Vermiform appendix (tissue), 1 donor: ENCODE measurements around a stretch of chr16.

- PRO-cap, result no peak
These were observed 47.8 kb downstream of the ZNF213 start for GRCh38 chr16:3182523-3183202.

DNA sequence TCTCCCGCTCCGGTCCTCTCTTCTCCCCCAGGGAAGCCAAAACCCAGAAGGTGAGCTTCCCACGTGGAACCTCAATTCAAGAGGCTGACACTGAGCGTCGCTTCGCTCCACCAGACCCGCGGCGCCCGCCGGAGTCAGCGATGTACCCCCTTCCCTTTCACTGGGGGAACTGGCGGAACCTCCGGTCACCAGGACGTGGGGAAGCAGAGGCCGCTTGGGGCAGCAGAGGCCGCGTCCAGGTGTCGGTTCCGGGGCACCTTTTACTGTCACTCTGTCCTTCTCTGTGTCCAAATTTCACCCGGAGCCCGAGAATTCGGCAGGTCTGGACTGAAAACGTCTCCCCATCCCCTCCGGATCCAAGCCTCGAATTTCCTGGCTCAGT lies 48.4 kb downstream of the ZNF213 start:
- PRO-cap, result no peak

- PRO-cap, result no peak
These were observed 46.9 kb downstream of the ZNF200 start for GRCh38 chr16:3187862-3188695.

DNA sequence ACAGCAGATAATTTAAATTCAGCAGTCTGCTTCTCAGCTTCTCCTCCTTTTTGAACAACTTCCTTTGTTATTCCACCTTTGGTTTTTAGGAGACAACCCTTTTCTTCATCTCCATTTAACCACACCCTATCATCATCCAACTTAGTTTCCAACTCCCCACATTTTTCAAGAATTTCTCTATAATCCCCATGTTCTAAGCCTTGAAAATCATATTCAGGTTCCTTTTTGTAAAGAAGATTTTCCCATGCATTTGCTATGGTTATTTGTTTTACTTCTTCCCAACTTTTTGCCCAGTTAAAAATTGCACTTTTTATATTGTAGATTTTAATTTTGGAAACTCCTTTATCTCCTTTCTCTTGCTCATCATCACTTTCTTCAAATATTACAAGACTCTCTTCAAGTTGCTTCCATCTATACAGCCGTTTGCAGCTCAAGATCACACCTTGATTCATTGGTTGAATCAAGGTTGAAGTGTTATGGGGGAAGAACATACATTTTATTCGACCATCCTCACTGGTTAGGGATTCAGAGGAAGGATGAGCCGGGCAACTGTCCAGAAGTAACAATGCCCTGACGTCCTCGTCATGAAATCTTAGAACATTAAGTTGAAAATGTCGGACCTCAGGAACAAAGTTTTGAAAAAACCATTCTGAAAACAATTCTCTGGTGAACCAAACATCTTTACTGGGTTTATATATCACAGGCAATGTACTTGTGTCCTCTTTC lies 5.9 kb downstream of the TIGD7 start:
- PRO-cap, result no peak

DNA sequence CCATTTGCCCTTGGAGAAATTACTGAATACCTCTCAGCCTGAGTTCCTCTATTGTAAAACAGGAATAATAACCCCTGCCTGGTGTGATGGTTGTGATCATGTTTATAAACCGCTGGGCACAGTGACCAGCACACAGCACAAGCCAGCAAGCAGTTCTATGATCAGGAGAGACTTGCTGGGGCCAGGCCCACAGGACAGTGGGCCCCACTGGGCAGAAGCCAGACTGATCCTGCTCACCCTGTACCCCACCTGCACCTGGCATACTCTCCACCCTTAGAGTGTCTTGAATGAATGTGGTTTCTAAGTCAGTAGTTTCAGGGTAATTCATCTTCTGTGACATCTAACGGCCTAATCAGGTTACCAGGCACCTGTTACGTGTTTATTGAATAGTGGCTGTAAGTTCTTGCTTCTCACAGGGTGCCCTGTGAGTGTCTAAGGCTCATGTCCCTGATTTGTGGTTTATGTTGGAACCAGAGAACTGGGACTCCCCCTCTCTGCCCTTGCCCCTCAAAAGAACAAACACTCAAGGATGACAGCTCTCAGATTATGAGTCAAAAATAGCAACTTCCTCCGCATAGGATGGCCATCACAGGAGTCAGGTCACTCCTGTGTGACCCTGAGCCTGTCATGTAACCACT lies 7.1 kb upstream of the OR2C1 start:
- PRO-cap, result no peak

GRCh38 chr16:3450757-3451464 lies 7.4 kb downstream of the NAA60 start:
- PRO-cap, result no peak

- PRO-cap, result bidirectional peak, plus-strand start at chr16:3457728, minus-strand start at chr16:3457668; bidirectional peak, plus-strand start at chr16:3458012, minus-strand start at chr16:3457936
These were observed 14.2 kb downstream of the NAA60 start for GRCh38 chr16:3457353-3458466.

- PRO-cap, result no peak
These were observed 16.3 kb downstream of the NAA60 start for GRCh38 chr16:3459478-3460402.

DNA sequence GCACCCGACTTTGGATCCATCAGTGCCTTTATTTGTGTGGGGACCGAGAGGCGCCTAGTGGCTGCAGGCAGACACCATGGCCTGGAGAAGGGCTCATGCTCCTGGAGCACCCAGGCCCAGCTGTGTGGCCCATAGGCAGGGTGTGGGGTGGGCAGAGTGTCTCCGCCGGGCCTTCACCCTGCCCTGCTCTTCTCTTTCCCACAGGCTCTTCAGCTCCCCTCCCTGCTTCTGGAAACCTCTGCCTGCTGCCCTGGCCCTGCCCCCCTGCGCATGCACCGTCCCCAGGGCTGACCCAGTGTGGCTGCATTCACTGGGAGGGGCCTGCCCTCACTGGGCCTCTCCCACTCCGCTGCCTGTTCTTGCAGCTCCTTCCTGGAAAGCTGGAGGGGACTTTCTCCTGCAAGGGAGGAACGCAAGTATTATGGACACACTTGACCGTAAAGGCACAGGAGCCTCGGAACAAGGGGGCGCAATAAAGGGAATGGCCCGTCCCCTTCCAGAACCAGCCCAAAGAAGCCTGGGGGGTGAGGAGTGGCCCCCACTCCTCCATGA lies 9.9 kb downstream of the C16orf90 start:
- PRO-cap, result no peak

- PRO-cap, result no peak
These were observed 11.9 kb upstream of the DNASE1 start for GRCh38 chr16:3642352-3643172.

GRCh38 chr16:3728463-3729307 lies 11.4 kb upstream of the TRAP1 start:
- PRO-cap, result no peak

DNA sequence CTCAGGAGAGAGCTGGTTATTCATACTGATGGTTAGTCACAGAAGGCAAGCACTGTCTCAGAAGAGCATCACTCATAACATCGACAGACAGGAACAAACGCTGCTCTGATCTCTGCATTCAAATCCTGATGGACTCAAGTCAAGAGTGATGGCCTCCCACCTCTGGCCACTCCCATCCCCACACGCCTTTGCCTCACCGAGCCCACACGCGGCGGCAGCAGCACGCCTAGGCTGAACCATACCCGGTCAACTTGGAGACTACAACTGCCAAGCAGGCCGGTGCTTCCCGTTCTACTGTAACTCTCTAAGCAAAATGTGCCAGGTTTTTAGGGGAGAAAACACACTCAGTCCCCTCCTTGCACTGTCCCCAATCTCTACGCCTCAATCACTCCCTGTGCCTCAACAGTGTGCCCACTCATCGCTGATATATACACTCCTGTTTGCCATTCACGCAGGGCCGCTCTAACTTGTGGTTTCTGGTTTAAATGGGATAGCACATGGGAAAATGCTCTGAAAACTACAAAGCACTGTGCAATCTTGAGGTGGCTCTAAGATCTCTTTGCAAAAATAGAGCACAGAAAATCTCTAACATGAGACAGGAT lies 55.9 kb downstream of the CREBBP start:
- PRO-cap, result no peak

- PRO-cap, result no peak
These were observed 69.9 kb upstream of the CREBBP start for GRCh38 chr16:3950089-3951092.

- PRO-cap, result unidirectional peak, minus-strand start at chr16:4065276
These were observed 51.2 kb downstream of the ADCY9 start for GRCh38 chr16:4064794-4065664.

GRCh38 chr16:4087852-4088489 lies 28.3 kb downstream of the ADCY9 start:
- PRO-cap, result no peak

DNA sequence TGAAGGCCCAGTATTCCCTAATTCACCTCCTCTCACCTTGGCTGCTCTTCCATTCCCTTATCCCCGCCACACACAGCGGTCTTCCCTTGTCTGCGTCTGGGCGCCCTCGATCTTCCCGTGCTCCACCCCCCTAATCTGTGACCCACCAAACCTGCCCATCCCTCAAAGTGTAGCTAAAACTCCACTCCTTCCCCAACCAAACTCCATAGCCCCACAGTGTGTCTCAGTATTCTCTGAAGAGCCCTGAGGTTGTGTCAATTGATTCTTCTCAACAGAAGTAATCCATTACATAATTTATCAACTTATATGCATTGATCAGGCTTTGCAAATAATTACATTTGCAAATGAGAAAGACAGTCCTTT lies 57.1 kb downstream of the SRL start:
- PRO-cap, result no peak

GRCh38 chr16:4212859-4213540 lies 28.9 kb downstream of the SRL start:
- PRO-cap, result no peak

- PRO-cap, result bidirectional peak, plus-strand start at chr16:4253549, minus-strand start at chr16:4253593; bidirectional peak, plus-strand start at chr16:4254093, minus-strand start at chr16:4253741
These were observed 11.7 kb upstream of the SRL start for GRCh38 chr16:4253157-4254449.

DNA sequence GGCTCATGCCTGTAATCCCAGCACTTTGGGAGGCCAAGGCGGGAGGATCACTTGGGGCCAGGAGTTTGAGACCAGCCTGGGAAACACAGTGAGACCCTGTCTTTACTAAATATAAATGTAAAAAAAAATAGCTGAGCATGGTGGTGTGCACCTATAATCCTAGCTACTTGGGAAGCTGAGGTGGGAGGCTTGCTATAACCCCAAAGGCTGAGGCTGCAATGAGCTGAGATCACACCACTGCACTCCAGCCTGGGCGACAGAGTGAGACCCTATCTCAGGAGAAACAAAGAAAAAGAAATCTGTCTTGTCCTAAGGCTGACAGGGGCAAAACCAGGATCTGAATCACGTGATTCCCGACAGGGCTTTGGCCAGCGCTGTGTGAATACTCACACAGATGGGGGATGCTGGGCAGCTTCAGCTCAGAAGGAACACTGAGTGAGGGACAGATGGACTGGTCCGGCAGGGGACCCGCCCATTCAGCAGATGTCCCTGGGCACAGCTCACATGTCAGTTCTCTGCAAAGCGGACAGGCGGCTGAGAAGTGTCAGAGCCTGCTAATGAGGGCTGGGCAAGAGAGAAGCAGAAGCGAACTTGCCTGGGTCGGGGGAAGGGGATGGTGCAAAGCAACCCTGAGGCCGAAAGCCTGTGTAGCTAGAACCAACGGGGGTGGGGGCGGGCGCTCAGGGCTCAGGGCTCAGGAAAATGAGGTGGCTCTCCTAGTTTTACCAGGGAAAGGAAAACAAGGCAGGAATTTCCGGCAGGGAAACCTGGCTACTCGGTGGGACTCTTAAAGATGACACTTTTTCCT lies 12.0 kb upstream of the GLIS2 start:
- PRO-cap, result no peak

- PRO-cap, result no peak
These were observed 5.4 kb downstream of the PAM16 start for GRCh38 chr16:4345556-4346205.